Measurements from ENCODE around the genes BLM and MAN2A2.

GRCh38 chr15:90414741-90415010 is 26.6 kb downstream of the IQGAP1 start:
- PRO-cap: unidirectional peak, minus-strand start at chr15:90414814
- RRBS, 2 experiments: no CpG with 5 or more reads among the region's 6 CpGs

- PRO-cap: no peak
- RRBS, 2 experiments: no CpG with 5 or more reads among the region's 9 CpGs
Observed at GRCh38 chr15:90607309-90607714, 77.6 kb downstream of the CRTC3 start.

- PRO-cap: unidirectional peak, minus-strand start at chr15:90716987; bidirectional peak, plus-strand start at chr15:90717424, minus-strand start at chr15:90717122
- RRBS, 2 experiments: 2% methylated on average over 9 to 15 of the region's 67 CpGs
Observed at GRCh38 chr15:90716676-90717671, at the start of gene BLM. TSS of gene BLM (plus strand) at chr15:90717346.

DNA sequence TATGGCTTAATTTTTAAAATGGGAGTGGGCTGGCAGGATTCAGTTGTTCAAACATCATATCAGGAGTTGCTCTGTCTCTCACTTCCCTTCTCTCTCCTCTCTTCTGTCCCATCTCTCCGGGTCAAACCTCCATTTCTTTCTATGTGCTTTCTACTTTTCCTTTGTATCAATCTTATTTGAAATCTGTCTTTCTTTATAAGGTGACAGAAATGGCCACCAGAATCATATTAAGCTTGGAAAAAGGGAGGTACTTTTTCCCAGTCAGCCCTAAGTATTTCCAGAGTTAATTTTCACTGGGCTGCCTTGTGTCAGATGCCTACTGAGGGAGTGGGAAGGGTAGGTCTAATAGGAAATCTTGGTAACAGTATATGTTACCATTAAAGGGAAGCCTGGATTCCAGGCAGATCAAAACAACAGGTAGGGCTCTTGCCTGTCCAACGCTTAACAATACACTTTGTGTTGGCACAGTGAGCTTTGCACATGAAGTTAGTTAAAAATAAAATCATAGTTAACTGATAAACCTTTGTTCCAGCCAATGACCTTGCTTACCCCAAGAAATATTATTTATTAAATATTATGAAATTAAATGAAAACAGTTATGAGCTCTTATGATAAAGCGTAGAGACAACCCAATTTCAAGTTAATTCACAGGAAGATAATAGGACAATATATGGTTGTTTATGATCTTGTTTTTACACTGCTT is 41.5 kb downstream of the BLM start:
- PRO-cap: no peak
- RRBS, 2 experiments: no CpG with 5 or more reads among the region's 3 CpGs

GRCh38 chr15:90790142-90790606 is 73.0 kb downstream of the BLM start:
- PRO-cap: no peak
- RRBS, 2 experiments: no CpG with 5 or more reads among the region's 3 CpGs

DNA sequence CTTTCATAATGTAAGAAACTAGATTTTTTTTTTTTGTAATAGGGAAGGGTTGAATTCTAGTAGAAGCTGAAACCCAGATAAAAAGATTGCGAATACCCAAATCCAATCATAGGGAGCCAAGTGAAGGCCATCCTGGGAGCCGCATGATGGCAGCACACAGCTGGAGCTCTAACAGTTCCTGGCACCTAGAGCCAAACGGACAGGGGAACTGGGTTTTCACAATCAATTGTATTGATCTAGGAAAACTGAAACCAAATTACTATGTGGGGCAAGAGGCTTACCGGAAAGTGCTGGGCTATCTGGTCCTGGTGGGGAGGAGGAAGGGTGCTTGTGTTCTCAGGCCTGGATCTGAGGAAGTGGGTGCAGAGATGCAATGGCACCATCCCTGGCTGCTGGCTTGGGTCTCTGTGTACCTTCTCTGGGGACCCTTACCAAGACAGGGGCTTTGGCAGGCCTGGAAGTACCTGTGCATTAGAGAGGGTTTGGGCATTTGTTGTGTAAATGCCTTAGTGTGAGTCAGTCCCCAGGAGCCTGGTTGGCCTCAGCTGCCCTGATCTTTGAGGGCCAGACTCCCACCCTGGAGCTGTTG is 9.1 kb upstream of the FURIN start:
- PRO-cap: no peak
- RRBS, 2 experiments: no CpG with 5 or more reads among the region's 4 CpGs

- PRO-cap: no peak
- RRBS, 2 experiments: no CpG with 5 or more reads among the region's 12 CpGs
Observed at GRCh38 chr15:90876827-90877365, 7.4 kb upstream of the FES start.

DNA sequence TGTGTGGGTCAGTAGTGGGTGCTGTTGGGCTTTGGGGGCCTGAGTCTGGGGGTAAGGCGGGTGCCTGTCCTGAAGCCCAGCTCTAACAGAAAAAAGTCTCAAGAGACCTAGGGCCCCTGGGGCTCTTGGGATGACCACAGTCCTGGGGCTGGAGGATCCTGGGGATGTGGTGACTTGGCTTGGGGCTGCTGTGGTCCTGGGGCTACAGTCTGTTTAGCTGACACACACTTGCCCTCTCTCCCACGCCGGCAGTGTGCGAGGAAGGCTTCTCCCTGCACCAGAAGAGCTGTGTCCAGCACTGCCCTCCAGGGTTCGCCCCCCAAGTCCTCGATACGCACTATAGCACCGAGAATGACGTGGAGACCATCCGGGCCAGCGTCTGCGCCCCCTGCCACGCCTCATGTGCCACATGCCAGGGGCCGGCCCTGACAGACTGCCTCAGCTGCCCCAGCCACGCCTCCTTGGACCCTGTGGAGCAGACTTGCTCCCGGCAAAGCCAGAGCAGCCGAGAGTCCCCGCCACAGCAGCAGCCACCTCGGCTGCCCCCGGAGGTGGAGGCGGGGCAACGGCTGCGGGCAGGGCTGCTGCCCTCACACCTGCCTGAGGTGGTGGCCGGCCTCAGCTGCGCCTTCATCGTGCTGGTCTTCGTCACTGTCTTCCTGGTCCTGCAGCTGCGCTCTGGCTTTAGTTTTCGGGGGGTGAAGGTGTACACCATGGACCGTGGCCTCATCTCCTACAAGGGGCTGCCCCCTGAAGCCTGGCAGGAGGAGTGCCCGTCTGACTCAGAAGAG is 3.1 kb upstream of the FES start:
- PRO-cap: no peak
- RRBS, 2 experiments: 71 to 73% methylated on average over 14 to 18 of the region's 31 CpGs

GRCh38 chr15:90882477-90883348 is 1.6 kb upstream of the FES start:
- PRO-cap: no peak
- RRBS, 2 experiments: 70 to 80% methylated on average over 2 of the region's 18 CpGs

DNA sequence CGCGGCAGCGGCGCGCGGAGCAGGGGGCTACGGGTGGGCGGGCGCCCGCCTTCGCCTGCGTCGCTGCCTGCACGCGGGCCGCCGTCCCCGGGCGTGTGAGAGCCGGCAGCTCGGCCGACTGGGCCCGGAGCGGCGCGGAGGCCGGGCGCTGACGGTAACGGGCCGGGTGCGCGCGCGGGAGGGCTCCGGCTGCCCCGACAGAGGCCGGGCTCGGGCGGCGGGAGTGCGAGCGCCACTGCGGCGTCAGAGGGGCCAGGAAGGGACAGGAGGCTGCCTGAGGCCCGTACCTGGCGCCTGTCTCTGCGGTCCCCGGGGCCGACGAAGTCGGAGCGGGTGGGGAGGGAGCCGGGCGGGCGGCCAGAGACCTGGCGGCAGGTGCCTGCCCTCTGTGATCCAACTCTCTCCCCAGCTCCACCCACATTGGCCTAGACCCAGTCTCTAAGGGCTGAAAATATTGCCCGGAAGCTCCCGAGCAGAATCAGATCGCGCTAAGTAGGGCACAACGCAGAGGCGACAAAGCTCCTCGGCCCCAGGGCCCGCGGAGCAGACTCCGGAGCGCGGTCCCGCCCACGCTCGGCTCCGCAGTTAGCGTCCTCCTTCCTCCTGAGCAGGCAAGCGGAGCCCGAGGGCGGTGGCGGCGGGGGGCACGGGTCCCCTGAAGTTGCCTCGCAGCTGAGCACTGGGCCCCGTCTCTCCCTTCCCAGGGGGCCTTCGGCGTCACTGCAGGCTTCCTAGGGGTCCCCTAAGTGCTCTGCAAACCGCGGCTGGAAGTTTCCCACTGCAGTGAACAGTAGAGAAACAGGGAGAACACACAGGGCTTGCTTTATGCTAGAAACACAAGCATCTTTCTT is at the start of gene MAN2A2:
TSS of gene MAN2A2 (plus strand) at position 481 of the 851 bp plus-strand sequence.
- PRO-cap: no peak
- RRBS, 2 experiments: under 1 to 2% methylated on average over 13 to 40 of the region's 86 CpGs

GRCh38 chr15:90914276-90914762 is 11.2 kb downstream of the MAN2A2 start:
- PRO-cap: no peak
- RRBS, 2 experiments: no CpG with 5 or more reads among the region's 11 CpGs

DNA sequence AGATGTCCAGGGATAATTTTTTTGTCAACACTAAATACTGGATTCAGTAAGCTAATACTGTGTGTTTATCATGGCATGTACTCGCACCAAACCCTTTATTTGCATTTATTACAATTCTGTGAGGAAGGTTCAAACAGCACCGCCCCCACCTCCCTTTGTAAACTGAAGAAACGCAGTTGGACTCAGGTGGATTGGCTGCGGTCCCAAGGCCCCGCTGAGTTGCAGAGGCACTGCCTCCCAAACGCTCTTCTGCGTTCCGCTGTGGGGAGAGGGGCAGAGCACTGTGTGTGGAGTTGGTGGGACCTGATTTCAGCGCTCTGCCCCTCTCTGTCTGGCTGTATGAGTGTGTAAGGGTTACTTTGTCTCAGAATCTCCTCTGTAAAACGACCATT is 1.2 kb downstream of the RCCD1 start:
- PRO-cap: no peak
- RRBS, 2 experiments: no CpG with 5 or more reads among the region's 10 CpGs

- PRO-cap: no peak
- RRBS, 2 experiments: no CpG with 5 or more reads among the region's 7 CpGs
Observed at GRCh38 chr15:90993066-90993469, 1.3 kb downstream of the PRC1 start.

- PRO-cap: no peak
- RRBS, 2 experiments: 83% methylated on average over 4 of the region's 9 CpGs; no CpG with 5 or more reads in 1 of the 2 experiments
Observed at GRCh38 chr15:91408459-91409315, 308.6 kb downstream of the SV2B start.

- PRO-cap: no peak
- RRBS, 2 experiments: no CpG with 5 or more reads among the region's 14 CpGs
Observed at GRCh38 chr15:91866469-91867427, 13.2 kb downstream of the SLCO3A1 start.

DNA sequence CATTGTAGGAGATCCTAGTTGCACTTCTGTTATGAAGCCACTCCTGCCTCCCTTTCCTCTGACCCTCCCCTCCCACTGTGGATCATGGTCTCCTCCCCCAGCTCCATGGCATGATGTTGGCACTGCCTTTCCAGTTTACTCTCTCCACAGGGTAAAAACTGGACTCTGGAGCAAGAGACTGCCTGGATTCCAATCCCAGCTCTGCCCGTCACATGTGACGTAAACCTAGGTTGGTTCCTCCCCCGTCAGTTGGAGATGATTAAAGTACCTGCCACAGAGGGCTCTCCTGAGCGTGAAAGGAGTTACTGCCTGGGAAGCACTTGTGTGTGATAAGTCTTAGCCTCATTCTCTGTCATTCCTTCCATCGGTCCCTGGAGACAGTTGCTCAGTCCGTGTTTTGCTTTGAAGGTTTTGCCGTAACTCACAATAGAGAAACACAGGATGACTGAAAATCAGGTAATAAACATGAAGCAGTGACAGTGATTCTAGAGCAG is 21.8 kb downstream of the SLCO3A1 start:
- PRO-cap: no peak
- RRBS, 2 experiments: no CpG with 5 or more reads among the region's 7 CpGs

DNA sequence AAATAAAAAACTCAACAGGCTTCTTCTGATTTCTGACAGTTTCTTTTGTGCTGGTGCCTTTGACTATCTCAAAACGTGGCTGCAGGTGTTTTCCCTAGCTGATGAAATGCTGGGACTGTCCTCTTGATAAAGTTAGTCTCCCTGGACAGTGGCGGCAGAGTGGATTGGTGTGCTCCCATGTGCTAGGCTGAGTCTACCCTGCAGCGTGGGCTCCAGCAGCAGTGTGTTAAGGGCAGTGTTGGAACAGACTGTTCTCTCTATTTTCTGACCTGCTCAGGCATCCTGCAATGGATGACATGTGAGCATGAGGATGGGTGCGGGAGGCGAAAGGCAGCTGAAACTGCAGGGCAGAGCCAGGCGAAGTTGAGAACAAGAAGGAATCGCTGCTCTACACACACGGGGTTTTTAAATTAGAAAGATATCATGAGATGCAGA is 44.0 kb downstream of the SLCO3A1 start:
- PRO-cap: no peak
- RRBS, 2 experiments: no CpG with 5 or more reads among the region's 8 CpGs

DNA sequence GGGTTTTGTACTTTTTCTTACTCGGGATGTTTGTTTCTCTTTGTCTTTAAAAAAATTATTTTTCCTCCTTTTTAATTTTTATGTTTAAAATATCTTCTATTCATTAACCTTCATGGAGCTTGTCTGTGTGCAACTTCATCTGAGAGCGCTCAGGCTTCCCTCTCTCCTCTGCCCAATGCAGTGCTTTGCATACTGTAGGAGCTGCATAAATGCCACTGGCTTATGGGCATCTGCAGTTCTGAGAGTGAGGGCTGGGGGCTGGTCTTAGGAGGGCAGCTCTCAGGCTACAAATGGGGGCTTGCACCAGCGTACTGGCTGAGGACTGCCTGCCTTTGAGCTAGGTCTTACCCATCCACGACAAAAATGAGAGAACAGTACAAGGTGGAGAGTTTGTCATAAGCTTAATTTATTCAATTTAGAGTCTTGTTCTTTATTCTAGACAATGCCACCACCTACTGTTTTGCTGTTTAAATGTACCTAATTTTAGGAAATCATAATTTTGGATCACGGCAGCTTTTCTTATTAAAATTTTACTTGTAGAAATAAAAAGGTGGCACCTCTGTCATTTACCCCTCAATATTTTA is 88.2 kb downstream of the SLCO3A1 start:
- PRO-cap: no peak
- RRBS, 2 experiments: no CpG with 5 or more reads among the region's 5 CpGs

- PRO-cap: no peak
- RRBS, 2 experiments: no CpG with 5 or more reads among the region's 10 CpGs
Observed at GRCh38 chr15:91942557-91942983, 89.1 kb downstream of the SLCO3A1 start.

GRCh38 chr15:91949988-91950475 is 96.5 kb downstream of the SLCO3A1 start:
- PRO-cap: no peak
- RRBS, 2 experiments: 38% methylated on average over 1 of the region's 6 CpGs; no CpG with 5 or more reads in 1 of the 2 experiments

Data from astrocyte (in vitro differentiated cells and primary cell).